ENCODE results near the gene S100A6.

DNA sequence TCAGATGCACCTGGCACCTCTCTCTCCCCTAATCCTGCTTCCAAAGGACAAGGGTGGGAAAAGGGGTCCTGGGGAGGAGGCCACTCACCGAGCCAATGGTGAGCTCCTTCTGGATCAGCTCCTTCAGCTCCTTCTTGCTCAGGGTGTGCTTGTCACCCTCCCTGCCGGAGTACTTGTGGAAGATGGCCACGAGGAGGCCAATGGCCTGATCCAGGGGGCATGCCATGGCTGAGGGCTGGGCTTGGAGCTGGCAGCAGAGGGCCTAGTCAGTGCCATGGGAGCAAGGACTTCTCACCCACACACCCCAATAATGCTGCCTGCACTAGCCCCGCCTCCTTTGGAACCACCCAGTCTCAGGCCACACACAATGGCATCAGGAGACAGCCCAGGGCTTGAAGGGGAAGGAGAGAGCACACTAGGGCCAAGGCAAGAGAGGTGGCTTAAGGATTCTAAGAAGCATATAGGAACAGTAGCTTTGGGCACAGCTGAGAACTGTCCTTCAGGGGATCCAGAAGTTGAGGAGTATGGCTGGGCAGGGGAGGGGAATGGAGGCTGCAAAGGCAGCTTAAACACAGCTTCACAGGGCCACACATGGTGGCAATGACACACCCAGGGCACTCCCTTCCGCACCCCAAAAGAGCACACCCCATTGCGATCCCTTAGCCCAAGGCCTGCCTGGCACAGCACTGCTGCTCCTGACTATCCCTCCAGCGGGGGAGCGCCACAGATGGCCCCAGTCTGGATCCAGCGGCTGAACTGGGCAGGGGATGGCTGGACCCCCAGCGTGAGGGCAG, 480 bp downstream of the S100A6 start:
- PRO-cap: bidirectional peak, plus-strand start at position 392 of the sequence, minus-strand start at position 282 of the sequence; bidirectional peak, plus-strand start at position 649 of the sequence, minus-strand start at position 602 of the sequence

- PRO-cap: bidirectional peak, plus-strand start at chr1:153536173, minus-strand start at chr1:153535991
Observed at GRCh38 chr1:153535908-153536560, at the start of gene S100A6. TSS of gene S100A6 (minus strand) at chr1:153535991.

- PRO-cap: bidirectional peak, plus-strand start at chr1:153538578, minus-strand start at chr1:153538392
Observed at GRCh38 chr1:153538272-153538792, 2.4 kb downstream of the S100A5 start.

- PRO-cap: no peak
Observed at GRCh38 chr1:153547091-153547794, 1.6 kb upstream of the S100A4 start.

- PRO-cap: no peak
Observed at GRCh38 chr1:153679776-153680468, 1.4 kb downstream of the NPR1 start.

GRCh38 chr1:153730353-153731187, 2.7 kb downstream of the INTS3 start:
- PRO-cap: no peak

GRCh38 chr1:153775881-153775974, 521 bp downstream of the SLC27A3 start:
- PRO-cap: no peak

- PRO-cap: no peak
Observed at GRCh38 chr1:153804421-153804692, 29.1 kb downstream of the SLC27A3 start.

DNA sequence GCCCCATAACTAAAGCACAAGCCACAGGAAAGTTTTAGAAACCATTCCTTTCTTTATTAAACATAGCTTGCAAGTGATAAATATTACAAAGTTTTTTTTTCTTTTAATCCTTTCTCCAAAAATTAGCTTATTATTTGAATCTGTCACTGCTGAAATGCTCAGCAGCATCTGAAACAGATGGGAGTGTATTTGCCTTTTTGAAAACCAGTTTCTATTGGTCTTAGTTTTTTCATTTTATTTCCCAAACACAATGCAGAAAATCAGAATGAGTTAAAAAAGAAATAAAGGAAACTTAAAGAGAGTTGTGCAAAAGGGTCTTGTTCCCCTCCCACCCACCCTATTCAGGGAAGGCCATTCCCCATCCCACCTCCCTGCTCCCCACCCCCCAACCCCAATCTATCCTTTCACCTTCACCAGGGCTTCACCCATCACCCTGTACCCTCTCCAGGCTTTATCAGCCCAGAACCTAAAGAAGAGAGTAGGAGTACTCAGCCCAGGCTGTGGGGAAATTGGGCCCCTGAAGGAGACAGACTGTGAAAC, 29.6 kb downstream of the SLC27A3 start:
- PRO-cap: no peak

GRCh38 chr1:153902463-153902888, 20.3 kb downstream of the GATAD2B start:
- PRO-cap: no peak

GRCh38 chr1:153928540-153929578, 6.1 kb upstream of the GATAD2B start:
- PRO-cap: no peak

- PRO-cap: no peak
Observed at GRCh38 chr1:153933117-153933429, 10.3 kb upstream of the GATAD2B start.

DNA sequence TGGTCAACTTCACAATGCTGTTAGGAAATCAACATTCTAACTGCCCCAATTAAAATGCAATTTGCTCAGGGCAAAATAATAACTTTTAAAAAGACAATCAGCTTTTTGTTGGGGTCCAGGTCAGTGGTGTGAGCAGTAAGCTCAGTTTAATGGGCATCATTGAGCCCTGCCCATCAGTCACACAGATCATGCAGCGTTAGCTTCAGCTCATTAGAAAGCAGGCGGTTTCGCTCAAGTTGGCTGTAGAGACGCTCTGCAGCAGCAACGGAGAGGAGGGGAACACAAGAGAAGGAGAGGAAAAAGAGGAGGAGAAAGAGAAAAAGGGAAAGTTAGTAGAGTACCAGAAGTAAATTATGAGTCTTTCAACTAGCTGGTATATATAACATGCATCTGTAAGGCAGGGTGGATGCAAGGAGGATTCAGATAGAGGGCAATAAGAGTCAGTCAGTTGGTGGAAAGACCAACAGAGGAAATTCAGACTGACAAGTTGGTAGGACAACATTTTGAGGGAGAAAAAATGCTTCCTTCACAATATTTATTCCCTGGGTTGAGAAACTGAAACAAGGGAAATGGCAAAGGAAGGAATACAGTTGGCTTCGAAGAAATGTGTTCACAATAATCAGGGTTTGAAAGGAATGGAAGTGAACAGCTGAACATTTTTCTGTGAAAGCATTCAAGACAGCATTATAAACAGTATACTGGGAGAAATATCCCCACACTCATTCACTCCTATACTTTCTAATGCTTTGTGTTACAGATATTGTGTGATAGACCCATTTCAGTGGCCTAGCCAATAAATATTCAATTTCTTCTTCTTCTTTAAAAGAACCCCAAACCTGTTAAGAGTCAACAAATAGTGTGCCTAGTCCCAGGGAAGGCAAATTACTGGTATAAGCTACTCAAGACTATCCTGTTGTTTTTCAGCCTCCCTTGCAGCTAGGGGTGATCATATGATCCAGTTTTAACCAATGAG, 32.8 kb downstream of the TPM3 start:
- PRO-cap: no peak

GRCh38 chr1:154328213-154329083, 3.1 kb downstream of the ATP8B2 start:
- PRO-cap: bidirectional peak, plus-strand start at chr1:154328686, minus-strand start at chr1:154328592

- PRO-cap: no peak
Observed at GRCh38 chr1:154334163-154334967, 9.0 kb downstream of the ATP8B2 start.

DNA sequence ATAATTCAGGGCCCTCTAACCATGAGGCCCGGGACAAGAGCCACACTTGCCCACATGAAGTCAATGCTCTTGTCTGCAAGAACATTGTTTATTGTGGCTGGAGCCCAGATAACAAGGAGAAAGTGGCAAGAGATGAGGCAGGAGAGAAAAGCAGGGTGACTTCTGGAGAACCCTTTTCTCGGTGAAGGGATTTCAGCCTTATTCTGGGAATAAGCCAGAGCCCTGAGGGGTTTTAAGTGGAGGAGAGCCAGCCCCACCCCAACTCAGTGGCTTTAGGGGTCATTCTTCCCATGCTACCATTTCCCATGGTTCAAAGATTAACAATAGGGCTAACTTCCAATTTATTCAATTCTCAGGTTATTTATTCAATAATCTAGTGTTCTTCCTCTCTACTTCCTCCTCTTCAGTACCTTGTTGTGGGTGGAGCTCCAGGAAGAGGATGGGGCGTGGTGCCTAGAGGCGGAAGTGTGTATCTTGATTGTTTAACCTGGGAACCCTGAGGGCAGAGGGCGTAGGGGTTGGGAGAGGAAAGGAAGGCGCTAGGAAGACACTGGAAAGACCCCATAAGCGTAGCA, 19.8 kb upstream of the IL6R start:
- PRO-cap: unidirectional peak, plus-strand start at position 505 of the sequence

DNA sequence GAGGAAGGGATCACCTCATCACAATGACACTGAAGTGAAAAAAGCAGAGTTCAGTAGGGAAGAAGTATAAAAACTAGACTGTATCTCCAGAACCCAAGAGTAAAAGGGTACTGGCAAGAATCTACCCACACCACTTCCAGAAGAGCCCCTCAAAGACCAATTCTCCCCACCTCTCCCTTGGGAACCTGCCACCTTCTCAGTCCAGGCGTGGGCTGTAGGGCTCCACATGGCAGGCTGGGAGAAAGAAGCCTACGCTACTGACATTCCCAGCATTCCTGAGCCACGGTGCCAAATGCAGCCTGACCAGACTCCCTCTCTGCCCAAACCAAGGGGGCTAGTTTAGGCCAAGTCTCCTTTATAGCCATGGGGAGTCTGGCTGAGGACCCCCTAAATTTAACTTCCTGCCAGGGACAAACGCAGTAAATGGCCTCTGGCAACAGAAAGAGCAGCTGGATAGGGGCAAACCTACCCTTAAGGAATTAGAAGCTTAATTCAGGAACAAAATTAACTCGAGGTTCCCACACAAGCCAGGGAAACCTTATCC, 2.0 kb downstream of the UBE2Q1 start:
- PRO-cap: no peak

GRCh38 chr1:154557171-154557652, 1.2 kb downstream of the UBE2Q1 start:
- PRO-cap: no peak

GRCh38 chr1:154583376-154584095, 16.0 kb downstream of the CHRNB2 start:
- PRO-cap: no peak

- PRO-cap: no peak
Observed at GRCh38 chr1:154715930-154716241, 107.9 kb upstream of the ADAR start.